Islet of Langerhans (tissue), 1 donor: ENCODE data around the gene ZNF367.

- RRBS = no CpG with 5 or more reads among the region's 11 CpGs
Observed at GRCh38 chr9:94984823-94985630, 258.5 kb downstream of the AOPEP start.

DNA sequence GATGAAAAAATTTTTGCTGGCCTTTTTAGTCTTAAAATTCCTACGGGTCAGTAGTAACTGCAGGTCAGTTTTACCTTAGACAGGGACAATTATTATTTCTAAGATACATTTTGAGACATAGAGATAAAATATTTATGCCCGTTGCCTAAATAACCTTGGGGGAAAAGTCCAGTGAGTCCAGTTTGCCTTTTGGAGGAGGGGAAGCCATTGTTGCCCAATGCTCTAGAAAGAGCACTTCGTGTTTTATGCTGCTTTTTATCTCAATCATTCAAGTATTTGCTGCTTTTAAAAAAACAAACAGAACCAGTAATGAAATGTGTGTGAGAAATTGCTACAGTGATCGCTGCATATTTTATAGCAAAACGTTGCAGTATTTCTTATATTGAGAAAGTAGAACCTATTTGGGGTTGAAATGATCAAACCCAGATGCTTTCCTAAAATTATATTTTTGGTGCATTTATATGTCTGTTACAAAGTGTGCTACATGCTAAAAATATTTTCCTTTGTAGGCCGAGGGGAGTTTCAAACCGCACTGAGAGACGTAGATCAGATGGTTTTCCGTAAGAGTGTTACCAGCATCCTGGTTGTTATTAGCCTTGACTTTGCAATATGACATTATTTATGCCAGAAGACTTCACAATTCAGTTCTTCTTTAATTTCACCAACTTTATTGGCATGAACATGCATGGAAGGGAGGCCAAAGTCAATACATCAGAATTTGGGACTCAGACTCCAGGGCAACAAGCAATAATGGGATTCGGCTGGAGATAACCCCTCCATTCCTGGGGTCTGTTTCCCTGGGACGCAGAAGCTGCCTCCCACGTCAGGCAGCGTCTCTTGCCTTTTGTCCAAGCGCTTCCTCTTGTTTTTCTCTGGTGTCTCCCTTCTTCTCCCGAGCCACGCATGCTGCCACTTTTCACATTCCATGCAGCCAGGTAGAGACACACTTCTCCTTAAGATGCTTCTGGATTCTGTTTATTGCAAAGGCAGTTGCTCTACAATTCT is 266.9 kb downstream of the AOPEP start:
- RRBS = no CpG with 5 or more reads among the region's 16 CpGs

DNA sequence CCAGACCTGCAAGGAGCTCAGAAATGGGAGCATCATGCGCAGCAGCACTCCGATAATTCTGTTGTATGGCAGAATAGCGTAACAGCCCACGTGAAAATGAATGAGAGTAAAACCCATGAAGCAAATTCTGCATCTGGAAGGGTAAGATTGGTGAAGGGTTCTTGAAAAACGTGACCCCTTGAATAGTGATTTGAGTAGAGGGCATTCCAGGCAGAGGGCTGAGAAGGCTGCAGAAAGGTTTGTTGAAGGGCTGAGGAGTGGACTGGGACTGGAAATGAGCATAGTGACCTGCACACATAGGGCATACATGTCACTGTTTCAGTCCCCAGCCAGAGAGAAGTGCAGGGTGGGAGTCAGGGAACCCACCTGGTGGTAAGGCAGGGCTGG is 273.1 kb downstream of the FANCC start:
- RRBS = no CpG with 5 or more reads among the region's 5 CpGs

DNA sequence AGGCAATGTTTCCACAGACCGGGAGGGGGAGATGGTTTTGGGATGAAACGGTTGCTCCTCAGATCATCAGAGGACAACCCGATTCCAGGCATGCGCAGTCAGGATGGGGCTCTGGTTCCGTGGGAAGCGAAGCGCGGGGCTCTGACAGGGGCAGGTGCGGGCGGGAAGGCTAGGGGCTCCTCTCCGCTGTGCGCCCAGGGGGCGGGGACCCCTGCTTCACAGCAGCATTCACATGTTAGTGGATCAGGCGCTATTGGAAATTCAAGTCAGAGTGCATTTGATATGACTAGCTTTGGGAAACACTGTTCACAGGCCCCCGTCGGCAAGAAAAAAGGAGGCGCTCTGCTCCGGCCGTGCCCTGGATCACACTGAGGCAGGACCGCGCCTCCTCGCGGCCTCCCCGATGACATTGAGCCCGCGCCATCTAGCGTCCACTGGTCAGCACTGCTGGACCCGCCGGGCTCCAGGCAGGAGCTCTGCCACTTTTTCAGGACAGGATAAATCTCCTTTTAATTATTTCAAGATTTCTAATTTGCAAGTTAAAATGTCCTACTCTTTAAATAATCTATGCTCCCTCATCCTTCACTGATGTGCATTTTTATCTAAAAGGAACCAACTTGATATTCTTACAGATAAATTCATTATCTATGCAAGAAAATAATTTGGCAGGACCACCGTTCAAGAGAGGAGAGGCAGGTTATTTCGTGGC is 190.0 kb downstream of the FANCC start:
- RRBS = 0% methylated on average over 3 of the region's 31 CpGs

DNA sequence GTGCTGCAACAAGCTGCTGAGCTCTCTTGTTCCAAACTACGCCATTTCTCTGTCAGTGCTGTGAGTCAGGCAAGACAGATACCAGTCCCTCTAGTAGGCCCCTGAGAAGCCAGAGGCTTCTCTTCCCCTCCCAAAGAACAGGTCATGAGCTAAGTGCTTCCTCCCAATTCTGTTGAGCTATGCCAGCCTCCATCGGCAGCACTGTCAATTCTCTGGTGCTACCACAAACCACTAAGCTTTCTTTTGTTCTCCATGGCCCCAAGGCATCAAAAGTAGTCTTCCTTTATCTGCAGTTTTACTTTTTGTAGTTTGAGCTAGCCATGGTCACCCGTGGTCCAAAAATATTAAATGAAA is 149.4 kb downstream of the FANCC start:
- RRBS = no CpG with 5 or more reads among the region's 3 CpGs

- RRBS = no CpG with 5 or more reads among the region's 5 CpGs
Observed at GRCh38 chr9:95269892-95270258, 47.6 kb downstream of the FANCC start.

GRCh38 chr9:95409856-95410421 is 92.4 kb upstream of the FANCC start:
- RRBS = no CpG with 5 or more reads among the region's 6 CpGs

DNA sequence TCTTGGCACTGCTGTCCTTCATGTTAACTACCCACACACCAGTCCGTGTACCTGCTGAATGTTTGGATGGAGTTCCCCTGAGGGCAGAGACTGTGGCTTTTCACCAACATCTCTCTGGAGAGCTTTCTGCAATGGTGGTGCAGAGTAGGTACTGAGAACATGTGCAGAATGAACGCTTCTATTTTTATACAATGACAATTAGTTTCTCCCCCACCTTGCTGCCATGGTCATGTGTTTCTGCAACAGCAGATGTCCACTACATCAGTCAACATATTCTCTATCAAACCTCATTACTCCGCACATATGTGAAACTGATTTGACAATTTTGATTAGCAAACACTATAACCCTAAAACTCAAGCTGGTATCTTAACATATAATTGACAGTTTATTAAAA is 6.8 kb downstream of the PTCH1 start:
- RRBS = no CpG with 5 or more reads among the region's 3 CpGs

GRCh38 chr9:95588731-95589402 is 79.8 kb upstream of the PTCH1 start:
- RRBS = no CpG with 5 or more reads among the region's 7 CpGs

DNA sequence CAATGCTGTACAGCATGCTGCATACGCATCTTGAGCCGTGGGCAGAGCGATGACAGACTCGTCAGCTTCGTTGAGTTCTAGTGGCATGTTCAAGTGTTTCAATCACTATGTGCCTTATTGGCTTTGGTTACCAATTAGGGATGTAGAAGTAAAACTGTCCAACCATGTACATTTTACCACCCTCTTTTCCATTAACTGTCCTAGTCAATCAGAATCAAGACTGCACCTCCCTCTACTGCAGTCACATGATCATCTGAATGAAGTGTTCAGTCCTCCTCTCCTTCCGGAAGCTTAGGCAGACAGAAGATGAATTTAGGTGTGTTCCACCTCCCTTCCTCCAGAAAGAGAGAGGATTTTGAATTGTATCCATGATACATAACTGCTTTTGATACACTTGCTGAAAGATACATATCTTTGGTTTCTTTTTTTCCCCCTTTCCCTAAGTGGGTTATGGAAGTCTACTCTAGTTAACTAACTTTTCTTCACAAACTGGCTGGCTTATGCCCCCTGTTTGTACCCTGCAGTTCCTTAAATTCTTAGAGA is 133.7 kb downstream of the ERCC6L2 start:
- RRBS = no CpG with 5 or more reads among the region's 6 CpGs

GRCh38 chr9:96021064-96021994 is 145.8 kb downstream of the ERCC6L2 start:
- RRBS = 4% methylated on average over 61 of the region's 101 CpGs

DNA sequence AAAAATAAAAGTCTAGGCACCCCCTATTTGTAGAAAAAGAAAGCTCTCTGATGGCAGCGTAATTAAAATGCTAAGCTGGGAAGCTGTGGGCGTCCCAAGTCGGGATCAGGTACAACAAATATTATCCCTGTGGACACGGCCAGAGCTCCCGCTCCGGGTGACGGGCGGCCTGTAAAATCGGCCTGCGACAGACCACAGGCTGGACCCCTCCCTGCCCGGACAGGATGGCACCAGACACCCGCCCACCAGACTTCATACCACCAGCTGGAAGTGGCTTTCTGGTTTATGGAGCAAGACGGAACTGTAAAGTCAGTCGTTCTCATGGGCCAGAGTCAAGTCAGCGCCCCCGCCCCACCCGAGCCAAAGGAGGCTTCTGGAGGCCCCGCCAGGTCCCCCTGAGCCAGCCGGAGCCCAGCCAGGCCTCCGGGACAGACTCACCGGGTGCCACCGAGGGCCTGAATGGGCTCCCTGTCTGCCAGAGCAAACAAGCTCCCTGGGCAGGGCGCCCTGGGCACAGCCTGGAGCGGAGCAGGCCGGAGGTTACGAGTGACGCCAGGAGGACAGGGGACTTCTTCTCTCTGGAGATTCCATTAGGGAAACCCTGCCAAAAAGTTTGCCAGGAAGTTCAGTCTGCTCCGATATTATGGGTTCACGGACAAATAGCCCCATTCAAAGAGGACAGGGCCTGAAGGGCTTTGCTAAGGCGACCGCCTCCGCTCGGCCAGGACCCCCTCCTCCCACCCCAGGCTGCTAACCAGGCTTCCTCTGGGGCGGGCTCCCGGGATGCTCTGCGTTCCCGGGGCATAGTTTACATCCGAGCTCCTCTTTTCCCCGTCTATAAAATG is 173.7 kb downstream of the ERCC6L2 start:
- RRBS = 54% methylated on average over 11 of the region's 39 CpGs

GRCh38 chr9:96061160-96062097 is 185.9 kb downstream of the ERCC6L2 start:
- RRBS = no CpG with 5 or more reads among the region's 10 CpGs

DNA sequence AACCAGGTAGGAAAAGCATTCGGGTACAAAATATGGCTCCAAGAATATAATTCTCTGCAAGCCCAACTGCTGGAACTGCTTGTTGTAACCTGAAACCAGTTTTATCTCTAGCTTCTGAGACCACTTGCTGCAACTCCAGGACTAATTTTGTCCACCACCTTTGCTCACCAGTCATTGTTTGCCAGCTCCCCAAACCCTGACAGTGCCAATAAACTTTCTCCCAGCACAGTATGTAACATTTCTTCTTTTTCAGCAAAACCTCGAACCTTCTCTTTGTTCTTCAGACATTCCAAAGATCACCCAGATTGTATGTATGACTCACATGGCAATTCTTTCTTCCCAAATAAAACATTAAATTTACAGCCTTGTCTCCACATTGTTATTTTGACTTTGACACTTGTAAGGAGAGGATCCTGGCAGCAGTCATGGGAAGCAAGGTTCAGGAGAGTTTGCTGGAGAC is 6.2 kb downstream of the SLC35D2 start:
- RRBS = no CpG with 5 or more reads among the region's 2 CpGs

- RRBS = 2% methylated on average over 26 of the region's 57 CpGs
Observed at GRCh38 chr9:96417056-96417646, 1.0 kb downstream of the ZNF367 start.

DNA sequence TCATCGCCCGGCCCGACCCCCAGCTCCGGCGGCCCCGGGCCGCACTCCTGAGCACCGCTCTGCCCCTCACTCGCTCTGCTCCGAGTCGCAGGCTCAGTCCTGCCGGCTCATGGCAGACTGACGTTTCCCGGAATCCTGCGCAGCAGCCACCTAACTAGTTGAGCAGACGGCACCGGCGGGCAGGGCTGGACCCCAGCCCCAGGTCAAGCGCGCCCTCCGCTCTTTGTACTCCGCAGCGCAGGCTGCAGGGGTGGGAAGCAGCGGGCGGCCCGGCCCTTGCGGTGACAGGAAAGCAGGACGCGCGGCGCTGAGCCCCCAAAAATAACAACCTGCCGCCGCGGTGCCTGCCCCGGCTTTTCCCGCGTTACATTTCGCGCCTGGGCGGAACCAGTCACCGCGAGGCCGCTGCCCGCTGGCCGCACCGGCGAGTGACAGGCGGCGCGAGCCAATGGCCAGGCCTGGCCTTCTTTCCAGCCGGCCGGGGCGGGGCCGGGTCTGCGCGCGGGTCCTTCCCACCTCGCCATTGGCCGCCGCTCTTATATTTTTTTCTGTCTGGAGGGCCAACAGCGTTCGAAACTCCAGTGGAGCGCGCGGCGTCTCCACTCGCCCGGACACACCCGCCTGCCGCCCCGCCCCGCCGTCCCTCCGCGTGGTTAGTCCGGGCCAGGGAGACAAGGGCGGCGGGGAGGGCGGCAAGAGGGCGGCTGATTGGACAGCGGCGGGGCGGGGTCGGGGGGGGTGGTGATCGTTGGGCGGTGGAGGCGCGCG is at the start of gene ZNF367:
TSS of gene ZNF367 (minus strand) at position 342 of the 768 bp plus-strand sequence.
- RRBS = 3% methylated on average over 46 of the region's 89 CpGs

DNA sequence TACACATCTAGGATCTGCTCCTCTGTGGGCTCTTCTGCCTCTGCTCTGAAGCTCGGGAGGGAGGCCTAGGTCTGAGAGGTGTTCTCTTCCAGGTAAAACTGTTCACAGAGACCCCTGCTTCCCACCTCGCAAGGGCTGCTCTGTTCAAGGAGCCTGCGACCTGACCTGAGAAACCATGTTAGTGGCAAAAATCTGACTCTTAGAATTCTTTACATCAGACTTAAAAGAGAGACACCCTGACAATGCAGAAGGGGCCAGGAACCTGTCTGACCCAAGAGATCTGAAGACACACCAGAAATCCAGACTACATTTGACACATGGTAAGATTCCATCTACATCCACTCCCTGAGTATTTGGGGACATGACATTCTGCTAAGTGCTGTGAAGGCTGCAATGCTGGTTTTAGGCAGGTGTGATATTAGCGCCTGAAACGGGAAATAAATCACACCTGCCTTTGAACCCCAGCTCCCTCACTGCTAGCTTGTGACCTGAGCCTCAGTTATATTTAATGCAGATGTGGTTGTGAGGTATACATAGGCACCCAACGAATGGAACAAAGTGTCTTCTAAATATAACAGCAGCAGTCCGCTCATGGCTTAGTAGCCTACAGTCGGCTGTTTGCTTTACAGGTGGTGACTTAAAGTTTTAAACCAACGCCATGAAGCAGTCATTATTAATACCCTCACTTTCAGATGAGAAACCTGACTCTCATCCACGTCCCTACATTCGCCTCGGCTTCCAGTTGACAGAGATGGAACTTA is 808 bp downstream of the ZNF782 start:
- RRBS = no CpG with 5 or more reads among the region's 12 CpGs

DNA sequence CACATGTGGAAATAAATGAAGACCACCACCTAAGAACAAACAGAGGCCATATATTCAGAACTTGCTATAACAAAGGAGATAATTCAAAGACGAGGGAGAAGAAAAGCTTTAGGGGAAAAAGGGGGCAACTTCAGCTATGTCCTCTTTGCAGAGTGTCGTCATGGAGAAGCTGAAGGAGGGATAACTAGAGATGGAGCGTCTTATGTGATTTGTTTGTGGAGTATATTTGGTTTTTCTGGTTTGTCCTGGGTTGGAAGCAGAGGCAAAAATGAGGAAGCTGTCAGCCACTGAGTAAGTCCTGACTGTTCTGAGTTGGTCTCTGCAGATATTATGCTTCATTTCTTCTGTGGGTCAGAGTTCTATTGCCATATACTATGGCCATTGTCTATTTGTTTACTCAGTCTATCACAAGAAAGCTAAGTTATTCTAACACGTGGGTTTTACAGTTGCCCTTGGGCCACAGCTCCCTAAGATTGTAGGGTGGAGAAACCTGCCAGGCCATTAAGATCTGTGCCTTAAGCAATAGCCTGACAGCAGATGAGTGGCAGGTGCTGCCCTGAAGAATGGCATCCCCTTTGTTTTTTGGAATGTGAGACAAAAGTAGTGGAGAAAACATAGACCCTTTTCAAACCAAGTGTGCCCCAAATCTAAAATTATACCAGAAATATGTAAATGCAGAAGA is 2.9 kb upstream of the CTSV start:
- RRBS = no CpG with 5 or more reads among the region's 4 CpGs

DNA sequence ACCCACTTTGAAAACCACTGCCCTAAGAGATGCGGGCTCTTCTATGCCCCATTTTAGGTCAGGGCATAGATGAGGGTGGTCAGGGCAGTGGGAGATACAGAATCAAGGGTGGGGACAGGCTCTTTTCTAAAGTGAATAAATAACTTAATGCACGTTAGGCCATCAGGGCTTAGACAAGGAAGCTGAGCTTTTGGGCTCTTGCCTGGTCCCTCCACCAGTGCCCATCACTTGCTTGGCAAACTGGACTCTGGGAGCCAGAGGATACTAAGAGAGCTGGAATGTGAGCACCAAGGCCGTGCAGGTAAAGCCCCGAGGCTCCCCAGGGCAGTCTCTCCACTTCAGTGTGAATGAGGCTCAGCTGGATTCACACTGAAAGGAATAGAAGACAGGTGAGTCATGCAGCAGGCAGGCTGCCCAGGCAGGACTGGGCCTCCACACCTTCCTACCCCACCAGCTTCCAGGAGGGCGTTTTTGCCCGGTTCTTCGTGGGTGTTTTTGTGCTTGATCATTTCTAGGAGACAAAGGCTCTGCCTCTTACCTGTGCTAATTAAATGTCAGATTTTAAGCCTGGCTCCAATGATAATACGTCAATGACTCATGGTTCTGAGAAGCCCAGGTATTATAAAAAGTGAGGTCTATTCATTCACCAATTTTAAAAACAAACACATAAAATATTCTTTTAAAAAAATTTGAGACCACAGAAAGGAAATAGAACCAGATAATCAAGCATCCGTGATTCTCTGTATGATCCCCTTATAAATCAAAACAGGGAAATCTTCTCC is 7.3 kb upstream of the CTSV start:
- RRBS = no CpG with 5 or more reads among the region's 9 CpGs

DNA sequence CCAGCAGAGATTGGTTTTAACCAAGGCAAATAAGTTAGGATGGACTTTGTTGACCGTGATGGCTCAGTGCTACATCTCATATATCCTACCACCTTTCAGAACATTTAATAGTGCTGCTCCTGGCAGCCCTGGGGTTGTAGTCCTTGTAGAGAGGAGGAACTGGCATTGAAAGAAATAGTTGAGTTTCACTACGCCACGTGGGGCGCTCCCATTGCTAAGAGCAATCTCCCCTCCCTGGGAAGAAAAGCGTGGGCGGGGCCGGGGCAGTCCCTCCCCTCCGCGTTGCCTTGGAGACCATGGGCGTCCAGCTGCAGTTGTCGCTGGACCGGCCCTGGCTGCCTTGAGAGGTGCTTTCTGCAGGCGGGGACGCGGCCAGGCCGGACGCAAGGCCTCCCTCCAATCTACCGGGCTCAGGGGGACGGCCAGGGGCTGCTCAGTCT is 414 bp upstream of the CCDC180 start:
- RRBS = 7% methylated on average over 10 of the region's 19 CpGs